ENCODE measurements around a stretch of chr12.

- RAMPAGE, long total RNA: no peak
- RRBS: no CpG with 5 or more reads among the region's 17 CpGs
Observed at GRCh38 chr12:11758403-11759646, 109.4 kb downstream of the ETV6 start.

GRCh38 chr12:11765674-11766270, 116.3 kb downstream of the ETV6 start:
- RAMPAGE, long total RNA: no peak
- RRBS: no CpG with 5 or more reads among the region's 11 CpGs

GRCh38 chr12:11779251-11779582, 129.7 kb downstream of the ETV6 start:
- RAMPAGE, long total RNA: no peak
- RRBS: no CpG with 5 or more reads among the region's 3 CpGs

GRCh38 chr12:11815206-11815785, 165.8 kb downstream of the ETV6 start:
- RAMPAGE, long total RNA: no peak
- RRBS: no CpG with 5 or more reads among the region's 4 CpGs

DNA sequence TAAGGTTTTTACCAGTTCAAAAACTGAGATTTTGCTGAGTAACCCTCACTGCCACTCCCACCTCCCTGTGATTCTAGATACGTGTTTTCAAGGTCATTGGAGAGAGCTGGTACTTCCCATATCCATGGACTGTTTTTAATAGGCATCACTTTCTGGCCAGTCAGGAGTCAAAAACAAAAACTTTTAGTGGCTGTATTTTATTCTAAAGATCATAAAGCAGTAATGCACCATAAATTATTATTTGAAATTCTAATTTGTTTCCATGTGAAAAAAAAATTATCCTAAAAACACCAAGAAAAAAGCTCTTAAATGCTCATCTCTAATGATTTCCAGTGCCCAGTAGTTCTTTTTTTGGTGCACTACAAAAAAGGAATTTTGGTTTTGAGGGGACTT, 187.5 kb downstream of the ETV6 start:
- RAMPAGE, long total RNA: no peak
- RRBS: no CpG with 5 or more reads among the region's 1 CpG

DNA sequence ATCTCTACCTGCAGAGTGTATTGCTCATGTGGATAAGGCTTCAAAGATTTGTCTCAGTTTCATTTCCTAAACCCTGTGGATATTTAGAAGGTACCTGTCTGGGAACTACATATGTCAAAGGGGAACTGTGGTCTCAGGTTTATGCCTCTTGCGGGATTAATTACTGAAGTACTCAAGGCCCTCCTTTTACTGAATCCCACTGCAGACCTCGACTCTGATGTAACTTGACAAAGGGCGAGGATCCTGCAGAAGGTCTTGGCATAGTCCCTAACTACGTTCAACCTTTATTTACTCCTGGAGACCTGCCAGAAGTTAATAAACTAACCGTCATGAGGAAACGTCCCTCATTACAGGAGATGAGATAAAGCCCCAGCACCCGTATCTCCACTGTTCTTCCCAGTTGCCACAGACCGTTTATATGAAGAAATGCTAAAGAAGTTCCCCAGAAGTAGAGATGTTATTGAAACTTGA, 190.8 kb downstream of the ETV6 start:
- RAMPAGE, long total RNA: no peak
- RRBS: no CpG with 5 or more reads among the region's 8 CpGs

DNA sequence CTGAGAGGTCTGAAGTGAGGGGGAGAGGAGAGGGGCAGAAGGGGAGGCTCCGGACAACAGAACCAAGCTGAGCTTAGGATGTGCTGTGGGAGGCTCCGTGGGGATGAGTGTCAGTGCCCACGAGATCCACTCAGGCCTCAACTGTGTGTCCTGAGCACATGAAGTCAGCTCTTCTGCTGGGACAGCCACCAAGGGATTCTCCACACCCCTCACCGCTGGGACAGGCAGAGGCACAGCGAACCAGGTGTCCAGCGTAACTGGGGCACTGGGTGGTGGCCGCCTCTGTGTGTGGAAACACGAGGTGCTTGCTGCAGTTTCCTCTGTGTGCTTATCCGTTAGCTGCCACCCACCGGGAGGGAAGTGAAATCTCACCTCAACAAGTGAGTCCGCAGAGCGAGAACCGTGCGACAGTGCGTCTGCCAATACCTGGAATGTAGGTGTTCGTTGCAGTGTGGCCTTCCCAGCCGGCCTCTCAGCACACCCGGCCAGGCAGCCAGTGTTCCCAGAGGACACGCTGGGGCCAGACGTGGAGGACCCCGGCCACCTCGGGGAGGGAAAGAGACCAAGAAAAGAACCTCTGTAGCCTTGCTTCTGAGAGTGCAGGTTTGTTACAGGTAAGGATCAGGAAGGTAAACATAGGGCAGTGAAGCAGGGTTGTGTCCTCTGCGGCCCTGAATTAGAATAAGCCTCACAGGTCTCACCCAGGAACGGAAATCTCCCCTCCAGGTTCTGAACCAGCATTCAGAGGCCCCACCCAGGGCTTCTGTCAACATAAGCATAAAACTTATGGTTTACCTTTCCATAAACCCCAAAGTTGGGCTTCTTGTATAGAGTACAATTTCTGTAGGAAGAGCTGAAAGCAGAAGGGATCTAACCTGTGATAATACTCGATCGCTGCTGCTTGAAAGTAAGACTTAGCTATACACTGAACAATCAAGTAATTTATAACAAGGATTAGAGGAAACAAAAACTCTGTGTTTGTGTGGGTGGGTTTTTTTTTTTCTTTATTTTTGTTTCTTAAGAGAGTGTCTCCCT, 1.5 kb downstream of the BCL2L14 start:
- RAMPAGE, long total RNA: no peak
- RRBS: 4% methylated on average over 5 of the region's 26 CpGs

GRCh38 chr12:12244289-12244781, 22.5 kb downstream of the LRP6 start:
- RAMPAGE, long total RNA: no peak
- RRBS: no CpG with 5 or more reads among the region's 14 CpGs

- RAMPAGE, long total RNA: no peak
- RRBS: no CpG with 5 or more reads among the region's 11 CpGs
Observed at GRCh38 chr12:12397830-12399026, 41.4 kb downstream of the BORCS5 start.

DNA sequence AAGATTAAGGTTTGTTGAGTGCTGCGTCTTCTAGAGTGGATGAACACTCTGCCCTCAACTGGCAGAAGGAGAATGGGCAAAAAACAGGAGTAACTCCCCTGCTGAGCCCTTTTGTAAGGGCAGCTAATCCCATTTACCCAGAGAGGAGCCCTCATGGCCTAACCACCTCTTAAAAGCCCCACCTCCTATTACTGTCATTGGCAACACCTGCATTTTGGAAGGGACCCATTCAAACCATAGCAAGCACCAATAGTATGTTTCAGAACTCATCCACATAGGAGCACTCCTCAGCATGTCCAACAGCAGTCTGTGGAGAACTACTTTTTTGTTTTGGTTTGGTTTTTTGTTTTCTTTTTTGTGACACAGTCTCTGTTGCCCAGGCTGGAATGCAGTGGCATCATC, 47.5 kb downstream of the BORCS5 start:
- RAMPAGE, long total RNA: no peak
- RRBS: no CpG with 5 or more reads among the region's 1 CpG

DNA sequence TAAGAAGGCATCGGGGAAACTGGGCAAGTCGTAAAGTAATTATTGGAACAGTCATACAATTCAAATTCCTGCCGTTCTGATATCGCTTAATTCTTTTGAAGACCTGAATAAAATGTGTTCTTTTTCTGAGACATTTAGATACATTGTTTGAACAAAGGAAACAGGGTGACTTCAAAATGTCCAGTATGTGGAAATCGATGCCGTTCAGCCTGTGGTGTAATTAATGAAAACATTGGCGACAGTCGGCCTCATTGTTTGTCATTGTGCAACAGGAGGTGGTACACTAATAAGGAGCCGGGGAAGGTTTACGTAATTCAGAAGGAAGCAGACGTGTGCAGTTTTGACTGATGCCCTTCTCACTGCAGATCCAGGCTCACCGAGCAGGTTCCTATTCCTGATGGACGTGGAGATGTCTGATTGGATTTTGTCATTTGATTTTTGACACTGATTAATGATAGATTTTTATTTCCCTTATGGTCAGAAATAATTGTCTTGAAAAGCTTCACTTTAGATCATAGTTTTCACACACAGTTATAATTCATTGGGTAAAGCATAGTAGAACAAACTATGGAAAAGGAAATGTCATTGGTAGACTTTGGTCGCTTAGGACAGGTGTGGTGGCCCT, 92.8 kb downstream of the BORCS5 start:
- RAMPAGE, long total RNA: no peak
- RRBS: no CpG with 5 or more reads among the region's 14 CpGs

DNA sequence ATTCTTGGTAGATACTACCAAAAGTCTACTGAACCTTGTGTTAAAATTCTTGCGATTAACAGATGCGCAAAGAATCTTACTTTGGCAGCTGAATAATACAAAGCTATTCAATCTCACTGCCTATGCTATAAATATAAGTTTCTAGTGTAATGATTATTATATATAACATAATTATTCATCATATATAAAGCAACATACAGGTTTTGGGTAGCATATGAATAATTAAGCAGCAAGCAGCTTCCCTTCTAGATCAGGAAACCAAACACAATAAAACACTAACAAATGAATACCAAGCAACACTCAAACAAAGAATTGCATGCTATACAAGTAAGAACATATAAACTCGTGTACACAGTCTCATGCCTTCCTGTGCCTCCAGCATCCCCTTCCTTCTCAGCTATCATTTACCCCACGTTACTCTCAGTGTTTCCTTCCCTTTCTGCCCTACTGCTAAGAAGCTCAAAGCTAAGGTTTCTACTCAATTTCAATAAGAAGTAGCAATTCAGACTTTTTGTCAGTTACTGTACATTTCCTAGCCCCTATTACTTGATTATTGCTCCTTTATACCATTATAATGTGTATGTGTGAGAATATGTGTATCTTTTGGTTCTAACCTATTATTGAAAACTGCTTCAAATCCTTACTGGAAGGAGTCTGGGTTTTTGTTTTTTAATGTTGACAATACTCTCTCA, 81.1 kb downstream of the DUSP16 start:
- RAMPAGE, long total RNA: no peak
- RRBS: no CpG with 5 or more reads among the region's 4 CpGs

DNA sequence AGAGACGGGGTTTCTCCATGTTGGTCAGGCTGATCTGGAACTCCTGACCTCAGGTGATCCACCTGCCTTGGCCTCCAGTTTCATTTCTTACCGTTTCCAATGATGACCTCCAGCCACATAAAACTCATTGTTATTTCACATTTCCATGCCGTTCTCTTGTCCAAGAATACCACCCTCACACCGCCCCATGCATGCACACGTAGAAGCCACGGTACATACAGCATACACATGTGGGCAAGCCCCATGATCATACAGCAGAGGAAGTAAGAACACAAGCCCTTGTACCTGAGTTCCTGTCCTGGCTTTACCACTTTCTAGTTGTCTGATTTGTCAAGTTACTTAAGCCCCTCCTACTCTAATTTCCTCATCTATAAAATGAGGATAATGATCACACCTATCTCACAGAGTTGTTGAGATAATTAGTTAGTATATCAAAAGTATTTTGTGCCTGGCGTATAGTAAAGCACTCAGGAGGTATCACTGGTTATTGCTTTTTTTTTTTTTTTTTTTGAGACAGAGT, 59.9 kb downstream of the DUSP16 start:
- RAMPAGE, long total RNA: no peak
- RRBS: no CpG with 5 or more reads among the region's 7 CpGs

DNA sequence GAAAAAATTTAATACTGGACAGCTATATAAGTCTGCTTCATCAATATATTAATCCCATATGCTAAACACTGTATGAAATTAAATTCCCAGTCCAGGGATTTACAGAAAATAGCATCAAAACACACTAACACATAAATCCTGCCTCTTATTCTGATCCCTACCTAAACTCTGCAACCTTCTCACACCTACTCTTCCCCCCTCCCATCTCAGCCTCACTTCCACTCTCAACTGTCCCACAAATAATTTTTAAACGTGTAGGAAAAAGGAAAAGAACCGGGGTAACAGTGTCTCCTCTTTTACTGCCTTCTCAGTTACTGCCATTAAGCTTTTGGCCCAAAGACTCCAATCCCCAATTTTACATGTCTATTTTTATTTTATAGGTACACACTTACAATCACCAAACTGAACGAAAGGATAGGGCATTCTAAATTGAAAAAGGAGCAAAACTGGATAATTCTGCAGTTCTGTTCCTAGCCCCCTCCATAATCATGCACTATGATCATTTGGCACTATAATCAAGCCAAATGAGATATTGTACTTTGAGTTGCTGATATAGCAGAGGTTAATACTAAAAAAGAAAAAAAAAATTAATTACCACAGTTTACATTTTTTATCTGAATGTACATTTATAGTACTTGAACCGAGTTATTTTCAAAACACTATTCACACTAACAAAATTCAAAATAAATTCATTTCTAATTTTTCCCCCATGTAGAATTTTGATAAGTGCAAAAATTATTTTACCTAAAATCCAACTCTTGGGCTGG, 2.8 kb downstream of the DUSP16 start:
- RAMPAGE, long total RNA: no peak
- RRBS: no CpG with 5 or more reads among the region's 4 CpGs

DNA sequence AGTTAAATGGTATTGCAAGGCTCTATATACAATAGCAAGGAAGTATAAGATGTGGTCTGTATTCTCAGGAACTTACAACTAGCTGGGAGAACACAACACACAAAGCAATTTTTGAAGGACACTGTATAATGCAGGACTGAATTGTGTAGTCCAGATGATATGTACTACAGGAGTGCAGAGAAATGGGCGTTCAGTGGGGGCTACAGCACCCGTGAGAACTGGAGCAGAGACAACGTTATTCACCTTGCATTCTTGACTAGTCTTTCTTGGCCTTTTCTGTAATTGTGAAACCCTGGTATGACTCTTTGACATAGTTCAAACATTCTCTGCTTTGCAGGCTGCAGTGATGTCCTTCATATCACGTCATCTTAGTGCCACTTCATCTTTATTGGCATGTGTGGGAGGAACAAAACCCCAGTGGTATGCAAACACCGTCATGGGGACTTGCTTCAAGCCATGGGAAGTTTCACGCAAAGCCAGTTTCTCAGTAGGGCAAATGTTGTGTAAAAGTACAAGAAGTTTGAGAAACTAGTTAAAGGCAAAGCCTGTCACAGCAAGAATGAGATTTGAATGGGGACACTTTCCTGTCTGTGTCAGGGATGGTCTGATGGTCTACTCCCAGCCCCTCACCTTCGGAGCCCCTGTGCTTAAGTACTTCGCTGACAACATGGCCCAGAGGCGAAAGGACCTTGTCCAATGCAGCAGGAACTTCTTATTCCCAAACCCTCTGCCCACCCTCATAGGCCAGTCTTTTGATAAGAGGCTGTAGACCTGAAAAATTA, 20.2 kb upstream of the DUSP16 start:
- RAMPAGE, long total RNA: no peak
- RRBS: no CpG with 5 or more reads among the region's 9 CpGs

DNA sequence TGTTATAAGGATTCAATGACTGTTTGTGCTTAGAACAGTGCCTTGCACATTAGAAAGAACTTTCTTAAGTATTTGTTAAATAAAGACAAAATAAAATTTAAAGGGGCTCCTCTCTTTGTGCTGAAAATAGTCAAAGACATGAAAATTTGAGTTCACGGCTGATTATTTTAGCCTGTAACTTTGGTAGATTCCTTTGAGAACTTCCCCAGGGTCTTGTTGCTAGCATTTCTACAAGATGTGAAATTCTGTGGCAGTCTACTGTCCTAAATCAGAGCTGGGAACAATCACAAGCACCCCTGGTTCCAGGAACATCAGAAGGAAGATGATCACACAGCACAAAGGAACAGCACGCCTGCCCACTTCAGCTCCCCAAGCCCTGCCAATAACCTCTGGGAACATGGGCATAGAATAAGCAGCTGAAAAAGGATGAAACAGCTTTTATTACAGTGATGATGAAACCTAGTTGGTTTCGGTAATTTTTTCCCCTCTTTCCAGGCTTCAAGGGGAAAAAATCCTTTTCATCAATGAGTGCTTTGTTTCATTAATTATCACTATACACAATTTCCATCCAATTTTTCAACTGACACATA, 12.3 kb downstream of the GPR19 start:
- RAMPAGE, long total RNA: no peak
- RRBS: no CpG with 5 or more reads among the region's 3 CpGs

DNA sequence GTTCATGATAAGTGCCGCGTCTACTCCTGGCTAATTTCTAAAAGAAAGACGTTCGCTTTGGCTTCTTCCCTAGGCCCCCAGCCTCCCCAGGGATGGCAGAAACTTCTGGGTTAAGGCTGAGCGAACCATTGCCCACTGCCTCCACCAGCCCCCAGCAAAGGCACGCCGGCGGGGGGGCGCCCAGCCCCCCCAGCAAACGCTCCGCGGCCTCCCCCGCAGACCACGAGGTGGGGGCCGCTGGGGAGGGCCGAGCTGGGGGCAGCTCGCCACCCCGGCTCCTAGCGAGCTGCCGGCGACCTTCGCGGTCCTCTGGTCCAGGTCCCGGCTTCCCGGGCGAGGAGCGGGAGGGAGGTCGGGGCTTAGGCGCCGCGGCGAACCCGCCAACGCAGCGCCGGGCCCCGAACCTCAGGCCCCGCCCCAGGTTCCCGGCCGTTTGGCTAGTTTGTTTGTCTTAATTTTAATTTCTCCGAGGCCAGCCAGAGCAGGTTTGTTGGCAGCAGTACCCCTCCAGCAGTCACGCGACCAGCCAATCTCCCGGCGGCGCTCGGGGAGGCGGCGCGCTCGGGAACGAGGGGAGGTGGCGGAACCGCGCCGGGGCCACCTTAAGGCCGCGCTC, 392 bp upstream of the CDKN1B start:
- RAMPAGE, long total RNA: no peak
- RRBS: under 1% methylated on average over 36 of the region's 58 CpGs

- RAMPAGE, long total RNA: no peak
- RRBS: no CpG with 5 or more reads among the region's 9 CpGs
Observed at GRCh38 chr12:12719423-12720376, 2.5 kb downstream of the CDKN1B start.

DNA sequence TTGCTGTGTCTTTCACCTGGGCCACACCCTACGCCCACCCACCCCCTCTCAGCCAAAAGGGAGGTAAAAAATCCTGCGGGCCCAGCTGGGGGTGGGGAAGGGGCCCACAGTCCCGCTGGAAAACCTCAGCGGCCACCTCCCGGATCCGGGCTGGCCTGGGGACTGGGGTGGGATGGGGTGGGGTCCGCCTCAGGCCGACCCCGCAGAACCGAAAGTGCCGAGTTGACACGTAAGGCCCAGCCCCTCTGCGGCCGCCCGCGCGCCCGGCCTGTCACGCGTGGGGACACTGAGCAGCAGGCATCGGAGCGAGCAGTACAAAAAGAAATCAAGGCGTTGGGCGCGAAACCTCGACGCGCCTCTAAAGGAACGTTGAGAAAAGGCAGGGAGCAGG, 7.6 kb downstream of the CDKN1B start:
- RAMPAGE, long total RNA: no peak
- RRBS: no CpG with 5 or more reads among the region's 29 CpGs

DNA sequence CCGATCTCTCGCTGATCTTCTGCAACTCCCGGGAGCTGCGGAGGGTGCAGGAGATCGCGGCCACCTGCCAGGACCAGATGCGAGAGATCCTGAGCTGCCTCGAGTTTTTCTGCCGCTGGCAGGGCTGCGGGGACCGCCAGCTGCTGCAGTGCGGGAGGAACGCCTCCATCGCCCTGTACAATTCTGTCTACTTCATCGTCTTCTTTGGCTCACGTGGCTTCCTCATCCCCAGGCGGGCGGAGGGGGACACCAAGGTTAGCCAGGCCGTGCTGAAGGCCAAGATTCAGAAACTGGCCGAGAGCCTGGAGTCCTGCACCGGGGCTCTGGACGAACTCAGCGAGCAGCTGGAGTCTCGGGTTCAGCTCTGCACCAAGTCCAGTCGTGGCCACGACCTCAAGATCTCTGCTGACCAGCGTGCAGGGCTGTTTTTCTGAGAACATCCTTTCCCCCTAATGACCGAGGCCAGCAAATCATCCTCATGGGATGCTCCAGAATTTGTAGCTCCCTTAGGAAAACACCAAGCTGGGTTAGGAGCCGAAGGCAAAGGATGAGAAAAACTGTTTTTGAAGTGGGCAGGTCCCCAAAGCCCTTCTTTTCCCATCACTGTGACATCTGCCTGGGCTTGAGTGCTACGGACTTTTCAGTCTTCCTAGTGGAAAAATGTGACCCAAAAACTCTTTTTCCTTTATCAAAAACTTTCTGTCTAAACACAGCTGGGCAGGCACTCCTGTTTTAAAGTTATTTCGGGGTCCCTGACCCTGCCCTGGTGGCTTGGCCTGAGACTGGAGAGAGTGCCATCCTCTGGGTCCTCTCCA, 2.0 kb downstream of the APOLD1 start:
- RAMPAGE, long total RNA: no peak
- RRBS: 3% methylated on average over 3 of the region's 31 CpGs